AG04450 (cell line): ENCODE data around the gene ACCS.

- CAGE, long polyA plus RNA, result no peak
- RRBS, result 2% methylated on average over 11 of the region's 70 CpGs
Observed at GRCh38 chr11:44065601-44066678, at the start of gene ACCS. ACCS (plus strand) TSS chr11:44066270.

DNA sequence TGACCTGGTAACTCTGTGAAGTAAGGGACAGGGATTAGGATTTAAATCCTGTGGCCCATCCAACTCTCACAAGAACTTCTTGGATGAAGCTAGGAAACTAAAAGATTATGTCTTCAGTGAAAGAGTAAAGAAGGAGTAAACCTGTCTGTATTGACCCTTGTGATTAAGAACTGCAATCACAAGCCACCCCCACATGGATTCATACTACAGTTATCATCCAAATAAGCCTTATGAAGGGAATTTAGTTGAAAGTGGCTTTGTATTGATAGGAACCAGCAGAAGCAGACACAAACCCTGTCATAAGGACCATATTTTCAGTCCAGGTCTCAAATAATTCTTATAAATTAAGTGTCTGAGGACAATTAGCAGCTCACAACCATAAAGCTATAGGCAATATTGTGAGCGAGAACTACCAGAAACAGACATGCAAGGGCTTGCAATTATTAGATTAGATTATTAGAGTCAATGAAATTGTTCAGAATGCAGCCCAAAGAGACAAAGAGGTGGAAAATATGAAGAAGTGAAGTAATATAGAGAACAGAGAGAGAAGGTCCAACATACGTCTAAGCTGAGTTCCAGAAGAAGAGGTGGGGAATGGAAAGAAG is 92.9 kb downstream of the EXT2 start:
- CAGE, long polyA plus RNA, result no peak
- RRBS, result no CpG with 5 or more reads among the region's 2 CpGs

GRCh38 chr11:44701106-44701681 is 25.6 kb upstream of the TSPAN18 start:
- CAGE, long polyA plus RNA, result no peak
- RRBS, result no CpG with 5 or more reads among the region's 3 CpGs

GRCh38 chr11:44780818-44781341 is 54.1 kb downstream of the TSPAN18 start:
- CAGE, long polyA plus RNA, result no peak
- RRBS, result no CpG with 5 or more reads among the region's 6 CpGs

- CAGE, long polyA plus RNA, result no peak
- RRBS, result no CpG with 5 or more reads among the region's 9 CpGs
Observed at GRCh38 chr11:44973492-44974066, 22.9 kb upstream of the TP53I11 start.

DNA sequence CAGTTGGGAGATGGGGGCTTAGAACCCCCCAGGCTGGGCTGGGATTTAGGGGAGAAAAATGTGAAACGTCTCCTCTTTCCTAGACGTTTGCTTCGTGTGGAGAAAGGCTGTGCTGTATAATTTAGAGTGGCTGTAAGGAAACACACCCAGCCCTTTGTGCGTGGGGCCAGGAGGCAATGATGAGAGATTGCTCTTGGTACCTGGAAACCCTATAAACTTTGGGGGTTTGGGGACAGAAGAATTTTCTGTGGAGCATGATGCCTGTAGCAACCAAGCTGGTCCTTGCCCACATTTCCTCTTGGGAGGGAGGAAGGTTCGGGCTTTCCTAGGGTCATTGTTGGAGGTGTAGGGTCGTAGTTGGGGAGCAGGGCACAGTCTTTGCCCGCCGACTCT is 1.3 kb downstream of the PRDM11 start:
- CAGE, long polyA plus RNA, result no peak
- RRBS, result no CpG with 5 or more reads among the region's 8 CpGs

- CAGE, long polyA plus RNA, result no peak
- RRBS, result 3% methylated on average over 54 of the region's 81 CpGs
Observed at GRCh38 chr11:45180536-45181366, 34.3 kb downstream of the PRDM11 start.

GRCh38 chr11:45253648-45254219 is 32.4 kb downstream of the SYT13 start:
- CAGE, long polyA plus RNA, result no peak
- RRBS, result no CpG with 5 or more reads among the region's 10 CpGs

DNA sequence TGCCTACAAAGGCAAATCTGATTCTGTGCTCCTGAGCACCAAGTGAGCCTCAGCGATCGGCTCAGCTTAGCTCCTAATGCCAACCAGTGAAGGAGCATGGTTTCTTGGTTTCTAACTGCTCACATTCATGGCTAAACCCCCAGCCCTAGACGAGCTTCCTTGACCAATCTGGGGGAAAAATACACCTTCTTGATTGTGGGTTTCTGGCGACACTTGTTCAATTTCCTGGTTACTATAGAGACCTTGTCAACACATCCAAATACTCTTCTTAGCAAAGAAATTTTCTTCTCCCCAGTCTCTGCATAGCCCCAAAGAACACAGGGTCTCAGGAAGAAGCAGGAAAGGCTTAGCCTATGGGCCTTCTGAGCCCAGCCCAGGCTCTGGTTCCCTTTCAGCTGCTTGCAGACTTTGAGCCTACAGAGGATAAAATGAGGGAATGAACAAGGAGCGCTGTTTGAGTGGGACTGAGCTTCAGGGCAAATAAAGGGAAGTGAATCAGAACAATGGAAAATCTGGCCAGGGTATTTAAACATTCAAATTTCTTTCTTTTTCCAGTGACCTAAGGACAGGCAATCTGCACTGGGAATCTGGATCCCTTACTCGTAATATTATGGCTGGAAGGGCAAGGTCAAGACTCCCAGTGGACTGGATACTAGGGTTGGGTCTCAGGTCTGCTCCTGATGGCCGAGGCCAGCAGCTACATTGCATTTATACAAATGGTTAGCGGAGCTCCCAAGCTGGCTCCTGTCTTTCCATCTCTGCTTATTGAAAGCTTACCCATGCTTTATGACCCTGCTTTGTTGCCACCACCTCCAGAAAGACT is 88.7 kb upstream of the SYT13 start:
- CAGE, long polyA plus RNA, result no peak
- RRBS, result no CpG with 5 or more reads among the region's 8 CpGs

DNA sequence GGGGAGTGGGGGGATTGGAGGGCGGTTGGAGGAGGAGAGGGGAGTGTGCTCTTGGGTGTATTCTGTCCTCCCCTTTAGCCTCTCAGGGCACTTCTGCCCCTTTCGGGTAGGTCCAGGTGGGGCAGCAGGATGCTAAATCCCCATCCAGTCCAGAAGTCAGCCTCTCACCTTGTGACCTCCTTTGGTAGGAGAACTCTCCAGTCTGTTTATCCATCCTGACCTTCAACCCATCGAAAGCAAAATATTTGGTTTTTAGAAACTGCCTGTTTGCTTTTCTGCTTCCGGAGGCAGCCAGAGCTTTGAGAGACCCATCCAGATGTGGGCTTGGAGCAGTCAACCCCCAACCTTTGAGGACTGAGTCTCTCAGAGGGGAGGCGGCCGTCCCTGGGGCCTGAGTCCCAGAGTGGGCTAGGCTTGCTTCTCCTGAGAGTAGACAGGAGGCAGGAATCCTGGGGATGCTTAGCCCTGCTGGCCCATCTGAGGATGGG is 105.2 kb upstream of the SYT13 start:
- CAGE, long polyA plus RNA, result no peak
- RRBS, result no CpG with 5 or more reads among the region's 6 CpGs

DNA sequence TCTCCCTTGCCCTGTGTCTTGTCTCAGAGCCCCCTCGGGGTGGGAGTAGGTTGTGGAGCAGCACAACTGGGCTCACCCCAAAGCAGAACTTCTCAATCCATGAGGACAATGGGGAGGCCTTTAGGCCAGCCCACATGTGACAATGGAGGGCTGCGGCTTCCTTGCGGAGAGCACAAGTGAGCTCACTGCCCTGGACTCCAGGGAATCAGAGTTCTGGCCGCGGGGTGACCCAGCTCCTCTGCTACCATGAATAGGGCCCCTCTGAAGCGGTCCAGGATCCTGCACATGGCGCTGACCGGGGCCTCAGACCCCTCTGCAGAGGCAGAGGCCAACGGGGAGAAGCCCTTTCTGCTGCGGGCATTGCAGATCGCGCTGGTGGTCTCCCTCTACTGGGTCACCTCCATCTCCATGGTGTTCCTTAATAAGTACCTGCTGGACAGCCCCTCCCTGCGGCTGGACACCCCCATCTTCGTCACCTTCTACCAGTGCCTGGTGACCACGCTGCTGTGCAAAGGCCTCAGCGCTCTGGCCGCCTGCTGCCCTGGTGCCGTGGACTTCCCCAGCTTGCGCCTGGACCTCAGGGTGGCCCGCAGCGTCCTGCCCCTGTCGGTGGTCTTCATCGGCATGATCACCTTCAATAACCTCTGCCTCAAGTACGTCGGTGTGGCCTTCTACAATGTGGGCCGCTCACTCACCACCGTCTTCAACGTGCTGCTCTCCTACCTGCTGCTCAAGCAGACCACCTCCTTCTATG is 784 bp downstream of the SLC35C1 start:
- CAGE, long polyA plus RNA, result no peak
- RRBS, result no CpG with 5 or more reads among the region's 28 CpGs

GRCh38 chr11:45869532-45870378 is 15.7 kb upstream of the MAPK8IP1 start:
- CAGE, long polyA plus RNA, result no peak
- RRBS, result 96% methylated on average over 6 of the region's 20 CpGs

DNA sequence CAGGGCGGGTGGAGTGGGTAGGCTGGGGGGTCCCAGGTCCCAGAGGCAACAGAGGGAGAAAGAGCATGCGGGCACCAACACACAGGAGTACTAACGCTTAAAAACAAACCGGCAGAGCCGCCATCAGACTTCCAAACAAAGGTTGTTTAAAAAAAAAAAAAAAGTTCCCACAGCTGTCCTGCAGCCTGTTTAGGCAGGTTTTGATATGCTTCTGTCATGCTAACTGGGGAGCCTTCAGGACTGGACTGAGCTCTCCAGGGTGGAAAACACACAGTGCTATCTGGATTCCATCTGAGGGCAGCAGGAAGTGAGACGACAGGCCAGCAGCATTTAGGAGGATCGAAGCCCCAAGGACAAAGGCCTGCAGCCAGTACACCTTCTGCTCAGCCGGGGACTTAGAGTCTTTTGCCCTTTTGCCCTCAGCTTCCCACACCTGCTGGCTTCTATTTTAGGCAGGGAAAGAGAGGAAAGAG is 12.0 kb downstream of the LARGE2 start:
- CAGE, long polyA plus RNA, result no peak
- RRBS, result no CpG with 5 or more reads among the region's 8 CpGs

GRCh38 chr11:46272527-46273612 is 4.6 kb upstream of the CREB3L1 start:
- CAGE, long polyA plus RNA, result no peak
- RRBS, result no CpG with 5 or more reads among the region's 15 CpGs

- CAGE, long polyA plus RNA, result start-site peak on the plus strand at chr11:46277999-46278106, 1,303 and 1,114 reads in 2 replicates
- RRBS, result 3% methylated on average over 18 of the region's 38 CpGs
Observed at GRCh38 chr11:46277802-46278199, 339 bp downstream of the CREB3L1 start.

DNA sequence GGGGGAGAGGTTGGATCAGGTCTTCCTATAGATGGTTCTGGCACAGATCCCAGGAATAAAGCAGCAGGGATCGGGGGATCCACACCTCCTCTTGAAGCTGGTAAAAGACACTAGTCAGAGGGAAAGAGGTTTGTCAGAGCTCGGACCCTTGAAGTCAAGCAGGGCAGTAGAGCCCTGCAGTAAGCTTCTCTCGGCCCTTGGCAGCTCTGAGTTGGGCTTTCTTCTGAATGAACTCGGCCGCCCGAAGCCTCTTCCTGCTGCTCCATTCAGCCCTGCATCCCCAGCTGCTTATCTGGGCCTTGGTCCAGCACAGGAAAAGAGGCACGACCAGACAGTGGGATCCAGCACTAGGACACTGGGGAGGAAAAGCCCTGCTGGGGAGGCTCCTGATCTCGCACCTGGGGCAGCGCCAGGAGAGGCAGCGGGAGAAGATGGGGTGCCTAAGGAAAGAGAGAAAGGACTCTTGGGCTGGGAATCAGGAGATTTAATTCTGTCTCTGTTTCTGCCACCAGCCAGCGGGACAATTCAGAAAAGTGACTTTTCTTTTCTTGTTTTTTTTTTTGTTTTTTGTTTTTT is 2.2 kb downstream of the CREB3L1 start:
- CAGE, long polyA plus RNA, result no peak
- RRBS, result no CpG with 5 or more reads among the region's 11 CpGs

- CAGE, long polyA plus RNA, result no peak
- RRBS, result no CpG with 5 or more reads among the region's 8 CpGs
Observed at GRCh38 chr11:46291256-46291784, 13.9 kb downstream of the CREB3L1 start.

GRCh38 chr11:46291785-46292176 is 14.3 kb downstream of the CREB3L1 start:
- CAGE, long polyA plus RNA, result no peak
- RRBS, result no CpG with 5 or more reads among the region's 5 CpGs

DNA sequence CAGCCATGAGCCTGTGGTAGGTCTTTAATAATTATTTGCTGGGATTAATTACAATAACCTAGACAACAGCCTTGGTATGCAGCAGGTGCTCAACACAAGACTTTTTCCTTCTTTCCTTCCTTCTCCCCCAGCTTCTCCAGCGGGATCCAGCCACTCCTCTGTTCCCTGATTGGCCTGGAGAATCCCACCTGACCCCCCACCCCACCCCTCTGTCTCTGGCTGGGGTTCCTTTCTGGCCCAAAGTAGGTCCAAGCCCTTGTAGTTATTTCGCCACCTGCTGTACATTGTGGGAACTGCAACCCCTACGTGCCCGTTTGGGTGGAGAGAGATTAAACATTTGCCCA is 32.3 kb upstream of the DGKZ start:
- CAGE, long polyA plus RNA, result no peak
- RRBS, result no CpG with 5 or more reads among the region's 4 CpGs

- CAGE, long polyA plus RNA, result no peak
- RRBS, result 67% methylated on average over 5 of the region's 19 CpGs
Observed at GRCh38 chr11:46363565-46364175, 16.4 kb downstream of the DGKZ start.